Temporal lobe (tissue), 2 donors: ENCODE results near the gene ARHGAP17.

DNA sequence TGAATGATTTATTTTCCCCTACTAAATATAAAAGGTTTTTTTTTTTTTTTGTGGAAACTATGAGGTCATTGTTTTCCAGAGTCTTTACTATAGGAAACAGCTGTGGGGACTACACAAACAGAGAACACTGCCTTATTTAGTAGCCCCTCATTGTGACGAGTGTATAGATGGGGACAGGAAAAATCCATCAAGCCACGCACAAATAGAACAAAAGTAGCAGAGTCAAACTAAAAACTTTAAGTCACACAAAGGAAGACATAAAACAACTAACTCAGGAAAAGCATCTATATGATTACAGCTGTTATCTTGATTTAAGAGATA lies 17.0 kb downstream of the USP31 start:
- RAMPAGE, long total RNA = no peak

DNA sequence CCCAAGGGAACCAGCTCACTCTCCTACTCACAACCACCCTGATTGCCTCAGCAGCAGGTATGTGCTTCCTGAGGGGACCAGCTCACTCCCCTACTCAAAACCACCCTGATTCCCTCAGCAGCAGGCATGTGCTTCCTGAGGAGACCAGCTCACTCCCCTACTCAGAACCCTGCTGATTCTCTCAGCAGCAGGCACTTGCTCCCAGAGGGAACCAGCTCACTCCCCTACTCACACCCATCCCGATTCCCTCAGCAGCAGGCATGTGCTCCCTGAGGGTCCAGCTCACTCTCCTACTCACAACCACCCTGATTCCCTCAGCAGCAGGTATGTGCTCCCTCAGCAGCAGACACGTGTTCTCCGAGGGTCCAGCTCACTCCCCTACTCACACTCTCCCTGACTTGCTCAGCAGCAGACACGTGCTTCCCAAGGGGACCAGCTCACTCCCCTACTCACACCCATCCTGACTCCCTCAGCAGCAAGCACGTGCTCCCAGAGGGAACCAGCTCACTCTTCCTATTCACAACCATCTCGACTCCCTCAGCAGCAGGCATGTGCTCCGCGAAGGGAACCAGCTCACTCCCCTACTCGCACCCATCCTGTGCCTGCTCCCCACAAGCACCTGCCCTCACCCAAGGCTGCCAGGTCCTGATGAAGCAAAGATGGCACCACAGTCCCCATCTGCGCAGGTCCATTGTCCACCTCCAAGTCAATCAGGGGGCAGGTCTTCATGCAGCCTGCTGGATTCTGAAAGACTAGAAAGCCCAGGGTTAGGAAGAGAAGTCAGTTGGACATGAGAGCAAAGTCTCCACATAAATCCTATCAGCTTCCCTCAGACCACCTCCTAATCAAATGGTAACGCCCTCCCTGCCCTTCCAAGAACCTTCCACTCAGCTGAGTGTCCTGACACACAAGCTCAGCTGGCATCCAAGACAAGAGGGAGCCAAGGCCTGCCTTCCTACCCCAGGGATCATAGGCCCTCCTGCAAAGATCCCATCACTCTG lies 26.4 kb upstream of the COG7 start:
- RAMPAGE, long total RNA = no peak

DNA sequence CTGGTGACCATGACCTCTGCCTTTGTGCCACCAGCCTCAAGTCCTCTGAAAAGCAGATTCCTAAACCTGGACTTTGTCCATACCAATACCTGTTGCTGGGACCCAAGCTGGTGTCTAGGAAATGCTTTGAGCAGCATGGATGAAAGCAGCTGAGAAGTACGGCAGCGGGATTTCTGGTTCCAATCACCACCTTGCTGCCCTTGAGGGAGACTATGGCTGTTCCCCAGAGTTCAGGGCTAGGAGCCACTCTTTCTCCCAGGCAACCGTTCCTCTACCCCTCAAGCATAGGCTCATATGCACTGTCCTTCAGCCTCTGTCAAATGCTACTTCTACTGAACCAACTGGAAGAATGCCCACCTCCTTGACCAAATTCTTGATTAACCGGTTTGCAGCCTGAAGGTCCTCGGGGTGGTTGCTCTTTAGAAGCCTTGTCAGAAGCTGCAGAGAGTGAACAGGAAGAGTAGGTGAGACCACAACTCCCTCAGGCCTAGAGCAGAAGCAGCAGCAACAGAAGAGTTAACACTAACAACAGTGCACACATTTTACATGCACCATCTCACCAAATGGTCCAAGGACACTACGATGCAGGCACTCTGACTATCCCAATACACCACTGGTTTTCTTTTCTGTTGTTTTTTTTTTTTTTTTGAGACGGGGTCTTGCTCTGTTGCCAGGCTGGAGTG lies 23.8 kb downstream of the GGA2 start:
- RAMPAGE, long total RNA = no peak

GRCh38 chr16:23495424-23495816 lies 14.9 kb downstream of the GGA2 start:
- RAMPAGE, long total RNA = no peak

- RAMPAGE, long total RNA = no peak
Measured at GRCh38 chr16:23729622-23730241, 16.7 kb upstream of the ERN2 start.

DNA sequence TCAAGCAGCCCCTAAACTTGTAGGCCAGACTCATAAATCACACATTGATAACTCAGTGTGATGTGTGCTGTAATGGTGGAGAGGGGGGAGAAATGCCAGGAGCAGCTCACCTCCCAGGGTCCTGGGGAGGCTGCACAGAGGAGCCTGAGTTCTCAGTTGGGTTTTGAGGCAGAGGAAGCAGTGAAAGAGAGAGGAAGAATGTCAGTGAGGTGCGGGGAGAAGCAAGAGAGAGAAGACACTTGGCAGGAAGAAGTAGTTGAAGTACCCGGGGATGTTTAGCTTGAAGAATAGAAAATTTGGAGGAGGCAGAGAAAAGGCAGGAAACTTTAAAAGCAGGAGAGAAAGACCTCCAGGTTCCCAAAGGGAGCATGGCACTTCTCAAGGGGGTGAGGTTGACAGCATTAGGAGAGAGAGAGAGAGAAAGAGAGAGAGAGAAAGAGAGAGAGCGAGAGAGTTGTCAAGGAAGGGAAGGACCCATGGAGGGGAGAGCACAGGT lies 23.7 kb downstream of the PRKCB start:
- RAMPAGE, long total RNA = no peak

- RAMPAGE, long total RNA = no peak
Measured at GRCh38 chr16:24191309-24191763, 64.8 kb upstream of the CACNG3 start.

GRCh38 chr16:24282069-24282268 lies 25.8 kb downstream of the CACNG3 start:
- RAMPAGE, long total RNA = no peak

DNA sequence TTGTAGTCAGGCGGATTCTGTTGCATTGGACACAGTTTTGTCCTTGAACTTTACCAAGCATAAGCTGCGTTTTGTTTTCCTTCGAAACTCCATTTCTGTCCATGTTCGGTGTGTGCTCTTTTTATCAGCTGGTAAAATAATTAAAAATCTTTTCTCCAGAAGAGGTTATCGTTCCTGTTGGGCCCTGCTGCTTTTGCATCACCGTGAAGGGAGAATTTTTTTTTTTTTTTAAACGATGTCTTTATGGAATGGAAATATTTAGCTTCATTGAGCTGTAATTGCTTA lies 1.3 kb downstream of the TNRC6A start:
- RAMPAGE, long total RNA = no peak

DNA sequence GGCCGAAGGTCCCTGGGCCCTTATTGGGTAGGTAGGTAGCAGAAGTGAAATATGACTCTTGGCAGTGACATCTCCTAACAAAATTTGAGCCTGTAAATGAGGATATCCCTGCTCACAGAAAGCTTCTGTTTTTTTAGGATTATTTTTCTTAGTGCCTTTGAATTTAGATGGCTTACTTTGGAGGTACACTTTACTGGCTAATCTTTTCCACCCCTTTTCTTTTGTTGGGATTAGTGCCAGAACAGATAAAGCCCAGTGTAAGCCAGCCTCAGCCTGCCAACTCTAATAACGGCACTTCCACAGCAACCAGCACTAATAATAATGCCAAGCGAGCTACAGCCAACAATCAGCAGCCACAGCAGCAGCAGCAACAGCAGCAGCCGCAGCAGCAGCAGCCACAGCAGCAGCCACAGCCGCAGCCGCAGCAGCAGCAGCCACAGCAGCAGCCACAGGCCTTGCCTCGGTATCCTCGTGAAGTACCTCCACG lies 47.3 kb downstream of the TNRC6A start:
- RAMPAGE, long total RNA = no peak

DNA sequence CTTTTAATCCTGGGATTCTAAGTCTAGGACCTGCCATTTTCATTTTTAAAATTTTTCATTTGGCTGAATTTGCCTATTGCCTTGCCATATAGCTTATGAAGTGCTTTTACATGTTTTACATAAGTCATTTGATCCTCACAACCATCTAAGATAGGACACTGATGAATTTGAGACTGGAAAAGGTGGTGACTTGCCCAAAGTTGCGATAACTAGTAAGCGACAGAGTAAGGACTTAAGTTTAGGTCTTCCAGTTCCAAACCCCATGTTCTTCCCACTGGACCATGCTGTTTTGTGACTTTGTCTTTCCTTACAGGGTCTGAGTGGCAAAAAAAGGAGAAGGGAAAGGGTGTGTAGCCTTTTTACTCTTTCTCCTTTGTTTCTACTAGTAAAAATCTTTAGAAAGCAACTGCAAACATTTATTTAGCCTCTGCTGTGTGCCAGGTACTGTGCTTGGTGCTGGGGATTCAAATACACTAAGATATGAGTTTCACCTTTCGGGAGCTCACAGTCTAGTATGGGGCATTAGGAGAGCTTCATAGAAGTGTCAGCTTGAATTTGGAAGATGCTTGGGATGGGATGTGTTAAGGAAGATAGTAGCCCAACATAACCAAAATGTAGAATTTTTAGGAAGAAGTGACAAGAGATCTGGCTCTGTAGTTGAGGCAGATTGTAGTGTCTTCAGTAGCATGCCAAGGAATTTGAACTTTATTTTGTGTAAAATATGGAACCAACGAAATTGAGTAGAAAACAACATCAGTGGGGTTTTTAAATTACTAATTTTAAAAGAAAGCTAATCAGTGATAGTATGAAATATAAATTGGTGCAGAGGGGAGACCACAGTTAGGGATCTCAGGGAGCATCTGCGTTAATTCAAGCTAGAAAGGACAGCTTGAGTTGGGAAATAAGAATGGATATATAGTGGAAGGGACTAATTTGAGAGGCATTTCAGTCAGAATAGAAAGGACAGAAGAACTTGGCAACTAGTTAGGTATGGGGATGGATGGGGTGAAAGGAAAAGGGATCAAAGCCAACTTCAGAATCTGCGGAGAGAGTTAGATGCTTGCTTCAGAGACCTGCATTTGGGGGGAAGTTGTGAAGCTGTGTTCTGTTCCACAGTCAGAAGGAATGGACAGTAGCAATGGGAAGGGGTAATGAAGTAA lies 49.8 kb upstream of the SLC5A11 start:
- RAMPAGE, long total RNA = no peak

- RAMPAGE, long total RNA = no peak
Measured at GRCh38 chr16:24954429-24954996, 60.7 kb downstream of the ARHGAP17 start.

- RAMPAGE, long total RNA = no peak
Measured at GRCh38 chr16:24967809-24968490, 47.2 kb downstream of the ARHGAP17 start.

- RAMPAGE, long total RNA = no peak
Measured at GRCh38 chr16:24970417-24970875, 44.7 kb downstream of the ARHGAP17 start.

GRCh38 chr16:24979822-24980644 lies 35.1 kb downstream of the ARHGAP17 start:
- RAMPAGE, long total RNA = no peak

- RAMPAGE, long total RNA = no peak
Measured at GRCh38 chr16:24983498-24984087, 31.6 kb downstream of the ARHGAP17 start.

DNA sequence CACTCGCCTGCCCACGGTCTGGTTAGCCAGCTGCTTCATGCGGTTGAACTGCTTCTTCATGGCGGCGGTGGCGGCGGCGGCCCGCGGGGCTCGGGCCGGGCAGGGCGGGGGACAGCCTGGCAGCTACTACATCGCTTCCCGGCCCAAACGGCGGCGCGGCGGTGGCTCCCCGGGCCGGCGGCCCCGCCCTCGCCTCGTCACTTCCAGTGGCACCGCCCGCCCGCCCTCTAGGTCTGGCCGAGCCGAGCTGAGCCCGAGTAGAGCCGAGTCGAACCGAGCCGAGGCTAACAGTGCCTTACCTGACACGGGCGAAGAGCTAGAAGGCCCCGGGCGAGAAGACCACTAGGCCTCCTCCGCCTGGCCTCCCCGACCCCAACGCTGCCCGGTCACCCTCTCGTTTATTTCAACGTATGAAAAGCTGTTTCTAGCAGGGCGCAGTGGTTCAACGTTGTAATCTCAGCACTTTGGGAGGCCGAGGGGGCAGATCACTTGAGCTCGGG lies at the start of gene ARHGAP17:
ARHGAP17 (minus strand) TSS at position 168 of the 500 bp plus-strand sequence.
- RAMPAGE, long total RNA = no peak

DNA sequence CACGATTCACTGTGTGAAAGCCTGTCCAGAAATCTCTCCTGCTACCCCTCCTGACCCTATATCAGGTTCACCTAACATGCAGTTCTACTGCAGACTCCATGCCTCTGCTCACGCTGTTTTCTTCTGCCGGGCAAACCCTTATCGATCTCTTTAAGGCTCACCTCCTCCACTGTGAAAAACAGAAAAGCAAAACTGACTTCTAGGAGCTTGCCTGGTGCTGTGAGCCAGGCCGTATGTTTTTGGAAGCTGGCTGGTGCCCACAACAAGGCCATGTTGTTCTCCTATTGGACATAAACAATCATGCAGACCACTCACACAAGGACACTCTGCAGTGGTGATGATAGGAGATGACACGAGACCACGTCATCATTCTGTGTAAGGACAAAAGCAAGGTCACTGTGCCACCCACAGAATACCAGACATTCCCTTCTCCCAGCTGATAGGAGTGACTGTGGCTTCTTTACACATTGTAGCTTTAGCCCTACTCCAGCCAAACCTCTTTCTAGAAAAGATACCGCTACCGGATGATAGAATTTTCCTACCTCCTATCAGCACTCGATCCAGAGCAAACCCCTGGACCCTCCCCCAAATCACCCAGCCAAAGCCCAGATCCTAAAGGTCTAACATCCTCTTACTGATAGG lies 47.7 kb upstream of the LCMT1 start:
- RAMPAGE, long total RNA = no peak

- RAMPAGE, long total RNA = no peak
Measured at GRCh38 chr16:25109599-25109914, 2.0 kb upstream of the LCMT1 start.

DNA sequence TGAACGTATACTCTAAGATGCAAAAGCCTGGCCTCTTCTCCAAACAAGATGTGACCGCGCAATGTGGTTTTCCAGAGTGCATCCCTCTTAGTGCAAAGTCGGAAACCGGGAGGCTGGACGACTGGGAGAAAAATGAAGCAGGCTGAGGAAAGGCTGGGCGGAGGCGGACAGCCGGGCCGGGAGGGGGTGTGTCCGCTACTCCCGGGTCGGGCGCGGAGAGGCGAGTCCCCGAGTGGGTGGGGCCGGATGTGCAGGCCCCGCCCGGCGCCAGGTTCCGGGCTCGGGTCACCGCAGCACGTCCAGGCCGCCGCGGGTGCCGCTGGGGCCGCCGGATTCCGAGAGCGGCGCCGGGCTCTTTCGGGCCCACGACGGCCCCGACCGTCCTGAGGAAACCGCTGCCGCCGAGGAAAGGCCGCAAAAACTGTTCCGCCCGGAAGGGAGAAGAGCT lies 313 bp downstream of the ZKSCAN2 start:
- RAMPAGE, long total RNA = no peak